Transverse colon (tissue), 4 donors: ENCODE data around the genes CAB39 and PSMD1.

- PRO-cap: no peak
- RAMPAGE, long total RNA, 4 experiments: no peak in any of the 4 experiments
These were observed 4.6 kb downstream of the SP140 start for GRCh38 chr2:230230032-230230666.

DNA sequence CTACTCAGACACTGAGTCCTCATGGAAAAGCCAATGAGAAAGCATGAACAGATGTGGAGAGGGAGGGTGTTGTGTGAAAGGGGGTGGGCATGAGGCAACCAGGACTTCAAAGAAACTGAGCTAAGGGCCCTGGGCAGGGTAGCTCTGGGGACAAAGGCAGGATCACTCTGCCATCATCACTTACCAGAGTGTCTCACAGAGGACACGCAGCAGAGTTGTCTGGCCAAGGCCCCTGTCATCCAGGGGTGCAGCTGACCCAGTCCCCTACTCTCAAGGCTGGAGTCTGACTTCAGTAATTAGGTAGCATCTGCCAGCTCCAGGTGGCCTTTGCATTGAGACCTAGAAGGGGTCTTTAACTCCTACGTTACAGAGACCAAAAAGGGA is 32.6 kb downstream of the SP100 start:
- PRO-cap: no peak
- RAMPAGE, long total RNA, 4 experiments: no peak in any of the 4 experiments

DNA sequence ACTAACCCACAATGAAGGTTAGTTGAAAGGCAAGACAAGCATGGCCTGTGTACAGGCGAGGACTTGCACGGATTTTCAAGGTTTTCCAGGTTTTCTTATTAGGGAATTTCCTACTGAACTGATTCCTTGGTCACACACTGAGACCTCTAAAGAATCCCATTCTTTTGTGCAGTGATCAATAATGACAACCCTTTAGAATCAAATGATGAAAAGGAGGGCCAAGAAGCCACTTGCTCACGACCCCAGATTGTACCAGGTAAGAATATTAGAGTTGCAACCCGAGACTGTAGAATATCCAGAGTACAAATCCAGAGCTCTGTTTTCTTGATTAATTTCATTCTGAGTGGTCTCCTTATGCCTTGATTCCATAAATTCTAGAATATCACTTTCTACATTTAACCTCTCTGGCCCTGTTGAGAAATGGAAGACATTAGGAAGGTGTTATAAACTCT is 47.9 kb downstream of the SP100 start:
- PRO-cap: no peak
- RAMPAGE, long total RNA, 4 experiments: no peak in any of the 4 experiments

DNA sequence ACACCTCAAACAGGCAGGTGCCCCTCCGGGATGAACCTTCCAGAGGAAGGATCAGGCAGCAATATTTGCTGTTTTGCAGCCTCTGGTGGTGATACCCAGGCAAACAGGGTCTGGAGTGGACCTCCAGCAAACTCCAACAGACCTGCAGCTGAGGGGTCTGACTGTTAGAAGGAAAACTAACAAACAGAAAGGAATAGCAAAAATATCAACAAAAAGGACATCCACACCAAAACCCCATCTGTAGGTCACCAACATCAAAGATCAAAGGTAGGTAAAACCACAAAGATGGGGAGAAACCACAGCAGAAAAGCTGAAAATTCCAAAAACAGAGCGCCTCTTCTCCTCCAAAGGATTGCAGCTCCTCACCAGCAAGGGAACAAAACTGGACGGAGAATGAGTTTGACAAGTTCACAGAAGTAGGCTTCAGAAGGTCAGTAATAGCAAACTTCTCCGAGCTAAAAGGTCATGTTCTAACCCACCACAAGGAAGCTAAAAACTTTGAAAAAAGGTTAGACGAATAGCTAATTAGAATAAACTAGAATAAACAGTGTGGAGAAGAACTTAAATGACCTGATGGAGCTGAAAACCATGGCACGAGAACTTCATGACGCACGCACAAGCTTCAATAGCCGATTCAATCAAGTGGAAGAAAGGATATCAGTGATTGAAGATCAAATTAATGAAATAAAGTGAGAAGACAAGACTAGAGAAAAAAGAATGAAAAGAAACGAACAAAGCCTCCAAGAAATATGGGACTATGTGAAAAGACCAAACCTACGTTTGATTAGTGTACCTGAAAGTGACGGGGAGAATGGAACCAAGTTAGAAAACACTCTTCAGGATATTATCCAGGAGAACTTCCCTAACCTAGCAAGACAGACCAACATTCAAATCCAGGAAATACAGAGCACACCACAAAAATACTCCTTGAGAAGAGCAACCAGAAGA is 110.4 kb downstream of the SP100 start:
- PRO-cap: no peak
- RAMPAGE, long total RNA, 4 experiments: start-site peak on the plus strand in 1 of 4 experiments, centred at position 518 of the sequence, 20 reads per replicate

GRCh38 chr2:230665207-230665638 is 47.4 kb upstream of the CAB39 start:
- PRO-cap: no peak
- RAMPAGE, long total RNA, 4 experiments: no peak in any of the 4 experiments

DNA sequence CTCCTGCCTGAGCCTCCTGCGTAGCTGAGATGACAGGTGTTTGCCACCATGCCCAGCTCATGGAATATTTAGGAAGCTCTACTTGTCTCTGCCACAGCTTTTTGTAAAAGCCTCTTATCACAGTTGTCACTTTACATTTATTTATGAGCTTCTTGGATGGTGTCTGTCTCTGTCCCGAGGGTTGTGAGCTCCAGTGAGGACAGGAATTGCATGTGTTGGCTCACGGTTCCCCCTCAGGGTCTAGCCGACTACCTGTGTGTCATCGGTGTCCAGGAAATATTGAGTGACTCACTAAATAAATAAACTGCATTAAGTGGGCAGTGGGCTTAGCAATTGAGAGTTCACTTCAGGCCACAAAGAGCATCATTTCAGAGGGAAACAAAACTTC is 27.9 kb upstream of the CAB39 start:
- PRO-cap: no peak
- RAMPAGE, long total RNA, 4 experiments: no peak in any of the 4 experiments

DNA sequence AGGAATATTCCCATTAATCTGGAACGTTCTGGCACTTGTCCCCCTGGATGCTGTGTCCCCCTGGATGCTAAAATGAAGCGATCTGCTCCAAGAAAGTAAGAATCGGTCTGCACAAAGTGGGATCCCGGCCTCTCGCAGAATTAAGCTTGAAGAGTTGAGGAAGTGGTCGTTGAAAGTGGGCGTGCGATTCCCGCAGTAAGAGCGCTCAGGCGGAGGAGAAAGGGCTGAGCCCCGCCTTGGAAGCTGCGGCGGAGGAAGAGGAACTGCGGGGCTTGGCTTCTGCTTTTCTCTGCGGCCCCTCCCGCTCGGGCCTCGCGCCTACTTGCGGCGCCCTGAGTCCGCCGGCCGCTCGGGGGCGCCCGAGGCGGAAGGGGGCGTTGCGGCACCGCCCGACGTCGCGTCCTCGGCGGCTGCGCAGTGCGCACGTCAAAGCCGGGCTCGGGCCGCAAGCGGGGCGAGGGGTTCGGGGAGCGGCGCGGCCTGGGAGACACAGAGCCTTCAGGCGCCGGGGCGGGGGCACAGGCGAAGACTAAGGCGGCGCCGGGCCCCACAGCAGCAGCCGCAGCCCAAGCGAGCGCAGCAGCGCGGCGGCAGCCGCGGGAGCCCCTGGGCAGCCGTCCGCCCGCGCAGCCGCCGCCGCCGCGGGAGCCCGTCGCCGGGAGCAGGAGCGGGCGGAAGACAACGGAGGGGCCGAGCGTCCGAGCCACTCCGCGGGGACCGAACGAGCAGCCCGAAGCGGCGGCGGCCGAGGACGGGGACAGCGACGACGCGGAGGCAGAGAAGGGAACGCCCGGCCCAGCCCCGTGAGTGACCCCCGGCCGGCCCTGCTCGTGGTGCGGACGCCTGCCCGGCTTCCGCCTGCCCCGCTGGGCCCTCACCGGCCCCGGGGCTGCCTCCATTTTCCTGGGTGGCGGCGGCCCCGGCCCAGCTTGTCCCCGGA is at the start of gene CAB39:
Gene CAB39 (plus strand): TSS at position 415 of the 940 bp plus-strand sequence.
- PRO-cap: bidirectional peak, plus-strand start at position 457 of the sequence, minus-strand start at position 291 of the sequence
- RAMPAGE, long total RNA, 4 experiments: start-site peak on the plus strand in 1 of 4 experiments, centred at position 425 of the sequence, 25 reads per replicate; start-site peak on the minus strand in 1 of 4 experiments, centred at position 294 of the sequence, 17 reads per replicate

DNA sequence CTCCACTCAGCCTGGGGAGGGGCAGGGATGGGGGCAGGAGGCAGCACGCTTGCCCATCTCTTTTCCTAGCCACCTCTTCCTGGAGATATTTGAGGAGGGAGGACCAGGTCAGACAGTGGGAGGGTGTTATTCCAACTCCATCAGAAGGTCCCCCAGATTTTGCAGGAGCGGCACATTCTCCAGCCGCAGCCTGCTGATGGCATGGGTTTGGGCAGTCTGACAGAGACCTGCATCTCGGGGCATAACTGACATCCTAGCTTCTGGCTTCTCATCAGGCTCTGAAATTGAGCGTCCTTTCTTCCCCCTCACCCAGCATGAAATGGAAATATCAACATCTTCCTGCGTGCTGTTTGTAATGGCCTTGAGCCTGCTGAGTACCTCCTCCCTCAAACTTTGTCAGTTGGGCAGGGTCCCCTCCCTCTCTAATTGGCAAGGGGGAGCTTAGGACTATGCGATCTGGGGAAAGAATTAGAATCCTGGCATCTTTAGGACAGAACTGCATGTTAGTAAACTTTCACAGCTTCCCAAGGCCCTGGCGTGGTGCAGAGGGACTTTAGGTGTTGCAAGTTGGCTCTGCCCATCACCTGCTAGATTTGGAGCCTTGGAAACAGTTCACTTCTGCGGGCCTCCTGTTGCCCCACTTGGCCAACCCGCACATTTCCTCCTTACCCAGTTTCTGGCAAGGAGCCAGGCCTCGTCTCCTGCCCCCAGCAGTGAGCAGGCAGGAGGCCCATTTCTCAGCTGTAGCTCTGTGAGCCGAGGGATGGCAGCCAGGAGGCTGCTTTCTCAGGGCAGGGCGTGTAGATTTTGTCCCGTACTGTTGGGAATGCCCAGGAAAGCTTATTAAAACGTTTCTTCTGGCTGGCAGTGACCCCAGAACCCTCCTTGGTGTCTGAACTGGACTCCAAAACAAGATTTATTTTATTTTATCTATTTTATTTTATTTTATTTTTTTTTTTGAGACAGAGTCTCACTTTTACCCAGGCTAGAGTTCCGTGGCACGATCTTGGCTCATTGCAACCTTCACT is 2.3 kb downstream of the ITM2C start:
- PRO-cap: unidirectional peak, minus-strand start at position 309 of the sequence; bidirectional peak, plus-strand start at position 763 of the sequence, minus-strand start at position 589 of the sequence
- RAMPAGE, long total RNA, 4 experiments: no peak in any of the 4 experiments

DNA sequence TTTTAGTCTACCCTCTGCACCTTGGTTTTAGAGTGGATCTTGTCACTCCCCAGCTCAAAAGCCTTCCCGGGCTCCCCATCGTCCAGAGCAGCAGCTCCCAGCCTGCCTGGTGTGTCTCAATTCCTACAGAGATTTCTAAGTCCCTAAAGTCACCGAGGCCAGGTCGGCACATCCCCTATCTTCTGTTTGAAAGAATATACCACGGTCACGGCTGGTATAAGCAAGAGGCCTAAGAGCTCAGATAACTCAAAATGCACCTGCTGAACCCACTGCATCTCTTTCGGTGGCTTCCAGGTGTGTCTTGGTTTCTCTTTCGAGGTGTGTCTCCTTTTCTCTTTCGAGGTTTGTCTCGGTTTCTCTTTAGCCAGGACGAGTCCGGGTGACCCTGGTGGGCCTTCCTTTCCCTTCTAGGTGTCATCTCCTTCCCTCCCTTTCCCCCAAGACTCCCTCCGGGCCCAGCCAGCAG is 8.2 kb downstream of the ITM2C start:
- PRO-cap: unidirectional peak, minus-strand start at position 188 of the sequence; unidirectional peak, minus-strand start at position 303 of the sequence
- RAMPAGE, long total RNA, 4 experiments: no peak in any of the 4 experiments

DNA sequence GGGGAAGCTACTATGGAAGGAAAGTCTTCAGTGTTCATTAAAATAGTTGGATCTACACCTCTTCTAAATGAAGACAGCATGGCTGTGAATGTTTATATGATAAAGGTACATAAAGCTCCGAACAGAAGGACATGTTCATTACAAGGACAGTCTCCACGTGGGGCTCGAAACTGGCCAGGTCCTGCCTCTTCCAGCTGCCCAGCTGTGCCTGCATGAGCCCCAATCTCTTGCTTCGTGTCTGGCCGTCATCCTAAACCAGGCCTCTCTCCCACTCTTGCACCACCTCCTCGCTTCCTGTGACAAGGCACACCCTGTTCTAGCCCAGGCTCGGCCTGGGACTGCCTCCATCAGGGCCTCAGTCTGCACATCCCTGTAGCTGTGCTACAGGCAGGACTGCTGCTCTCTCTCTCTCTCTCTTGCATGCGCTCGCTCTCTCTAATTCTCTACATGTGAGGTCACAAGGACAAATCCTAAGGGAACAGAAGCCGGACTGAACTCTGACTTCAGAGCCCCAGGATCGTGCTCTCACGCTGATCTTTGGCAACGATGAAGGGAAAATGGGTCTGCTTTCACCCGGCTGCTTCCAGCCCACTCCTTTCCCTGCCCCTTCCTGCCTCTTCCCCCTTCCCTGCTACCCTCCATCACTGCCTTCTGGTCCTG is 7.6 kb upstream of the GPR55 start:
- PRO-cap: unidirectional peak, plus-strand start at position 379 of the sequence
- RAMPAGE, long total RNA, 4 experiments: no peak in any of the 4 experiments

GRCh38 chr2:231056233-231057591 is at the start of gene PSMD1:
Gene PSMD1 (plus strand): TSS chr2:231056867.
- PRO-cap: unidirectional peak, plus-strand start at chr2:231056875
- RAMPAGE, long total RNA, 4 experiments: start-site peak on the plus strand in 4 of 4 experiments, at chr2:231056871-231056953 at its widest, 256 to 3,429 reads per replicate

DNA sequence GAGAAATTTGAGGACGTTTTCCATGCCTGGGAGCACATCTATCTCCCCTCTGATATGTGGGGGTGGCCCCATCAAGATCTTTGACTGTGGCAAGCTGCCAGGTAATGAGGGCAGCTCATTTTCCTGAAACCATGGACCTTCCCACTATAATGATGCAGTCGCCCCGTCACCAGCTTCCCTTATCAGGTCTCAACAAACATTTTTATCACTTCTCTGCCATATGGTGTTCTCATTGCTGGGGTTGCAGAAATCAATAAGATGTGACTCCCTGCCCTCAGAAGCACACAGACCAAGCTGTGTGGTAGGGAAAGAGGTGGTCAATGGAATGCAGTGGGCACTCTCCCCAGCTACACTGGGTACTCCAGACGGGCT is 48.4 kb upstream of the B3GNT7 start:
- PRO-cap: no peak
- RAMPAGE, long total RNA, 4 experiments: start-site peak on the plus strand in 1 of 4 experiments, centred at position 284 of the sequence, 11 reads per replicate

GRCh38 chr2:231369873-231370963 is 25.3 kb upstream of the B3GNT7 start:
- PRO-cap: no peak
- RAMPAGE, long total RNA, 4 experiments: no peak in any of the 4 experiments

DNA sequence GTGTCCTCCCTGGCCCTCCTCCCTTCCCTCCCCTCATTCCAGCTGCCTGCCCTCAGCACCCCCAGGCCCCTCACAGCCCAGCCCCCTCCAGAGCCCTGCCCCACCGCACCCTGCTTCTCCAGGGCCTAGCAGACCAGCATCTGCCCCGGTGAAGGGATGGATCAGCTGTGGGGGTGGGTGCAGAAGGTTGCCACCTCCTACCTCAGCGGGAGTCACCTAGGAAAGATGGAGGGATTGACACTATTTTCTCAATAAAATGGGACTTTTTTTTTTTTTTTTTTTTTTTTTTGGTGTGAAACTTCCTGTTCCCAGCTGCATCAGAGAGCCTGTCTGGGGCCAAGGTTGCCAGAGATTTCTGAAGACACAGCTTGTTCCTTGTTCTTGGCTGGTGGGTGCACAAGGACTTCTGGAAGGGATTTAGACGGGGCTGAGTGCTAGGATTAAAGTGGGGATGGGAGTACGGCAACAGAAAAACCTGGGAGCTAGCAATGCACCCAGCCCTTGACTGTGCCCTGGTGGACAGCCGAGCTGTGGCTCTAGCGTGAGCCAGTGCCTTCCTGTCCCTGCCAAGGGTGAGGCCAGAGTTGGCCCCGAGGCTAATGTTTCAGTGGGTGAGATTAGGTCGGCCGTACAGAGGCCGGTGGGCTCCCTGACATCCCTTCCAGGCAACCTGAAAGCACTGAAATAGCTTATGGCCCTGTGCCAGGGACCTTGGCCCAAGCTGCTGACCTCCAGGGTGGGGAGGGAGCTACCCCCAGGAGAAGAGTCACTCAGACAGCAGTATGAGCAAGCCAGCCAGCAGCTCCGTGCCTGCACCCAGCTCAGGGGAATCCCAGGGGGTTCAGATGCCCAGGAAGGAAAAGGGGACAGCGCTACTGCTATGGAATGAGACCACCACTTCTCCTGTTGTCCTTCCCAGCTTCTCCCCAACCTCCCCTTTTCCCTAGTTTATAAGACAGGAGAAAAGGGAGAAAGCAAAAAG is 4.6 kb downstream of the B3GNT7 start:
- PRO-cap: unidirectional peak, plus-strand start at position 378 of the sequence
- RAMPAGE, long total RNA, 4 experiments: no peak in any of the 4 experiments

DNA sequence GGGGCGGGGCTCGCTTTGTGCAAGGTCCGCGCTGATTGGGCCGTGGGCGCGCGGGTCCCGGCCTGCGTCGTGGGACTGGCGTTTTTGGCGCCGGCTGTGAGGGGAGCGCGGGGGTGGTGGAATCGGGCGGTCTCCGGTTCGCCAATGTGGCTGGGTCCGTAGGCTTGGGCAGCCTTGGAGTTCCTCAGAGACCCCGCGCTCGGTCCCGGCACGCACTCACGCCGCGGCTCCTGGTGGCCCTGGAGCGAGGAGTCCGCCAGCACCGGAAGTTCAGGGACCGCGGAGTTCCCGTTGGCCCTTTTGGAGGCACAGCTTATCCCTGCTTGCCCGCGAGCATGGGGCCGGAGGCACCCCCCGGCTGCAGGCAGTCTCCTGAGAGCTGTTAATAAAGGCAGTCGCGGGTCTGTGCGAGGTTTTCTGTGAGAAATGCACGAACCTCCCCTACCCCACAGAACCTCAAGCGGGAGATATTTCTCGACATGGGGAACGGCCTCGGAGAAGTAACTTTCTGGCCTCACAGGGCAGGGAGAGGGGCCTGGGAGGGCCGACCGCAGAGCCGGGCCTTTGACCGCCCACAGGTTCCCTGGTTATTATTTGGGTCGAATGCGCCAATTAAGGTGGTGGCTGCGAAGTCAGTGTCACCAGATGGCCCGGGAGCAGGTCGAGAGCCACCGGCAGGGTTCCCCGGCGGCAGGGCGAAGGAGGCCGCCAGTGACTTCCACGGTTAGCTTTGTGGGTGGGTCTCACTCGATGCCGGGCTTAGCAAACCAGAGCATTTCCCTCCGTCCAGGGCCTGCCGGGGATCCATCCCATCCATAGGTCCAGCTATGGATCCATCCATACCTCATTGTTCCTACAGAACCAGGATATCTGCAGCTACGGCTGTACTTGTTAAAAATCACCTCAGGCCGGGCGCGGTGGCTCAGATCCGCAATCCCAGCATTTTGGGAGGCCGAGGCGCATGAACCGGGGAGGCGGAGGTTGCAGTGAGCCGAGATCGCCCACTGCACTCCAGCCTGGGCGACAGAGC is 714 bp upstream of the NCL start:
- PRO-cap: bidirectional peak, plus-strand start at position 81 of the sequence, minus-strand start outside the sequence
- RAMPAGE, long total RNA, 4 experiments: no peak in any of the 4 experiments

DNA sequence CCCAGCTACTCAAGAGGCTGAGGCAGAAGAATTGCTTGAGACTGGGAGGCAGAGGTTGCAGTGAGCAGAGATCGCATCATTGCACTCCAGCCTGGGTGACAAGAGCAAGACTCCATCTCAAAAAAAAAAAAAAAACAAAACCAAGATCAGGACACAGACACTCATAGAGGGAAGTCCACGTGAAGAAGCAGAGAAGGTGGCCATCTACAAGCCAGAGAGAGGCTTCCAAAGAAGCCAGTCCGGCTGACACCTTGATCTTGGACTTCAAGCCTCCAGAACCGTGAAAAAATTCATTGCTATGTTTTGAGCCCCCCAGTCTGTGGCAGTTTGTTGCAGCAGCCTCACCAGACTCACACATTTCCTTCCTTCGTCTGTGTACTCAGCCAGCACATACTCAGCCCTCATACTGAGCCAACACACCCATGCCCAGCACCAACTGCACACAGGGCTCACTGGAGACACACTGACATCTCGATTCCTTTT is 23.9 kb upstream of the NMUR1 start:
- PRO-cap: no peak
- RAMPAGE, long total RNA, 4 experiments: no peak in any of the 4 experiments

- PRO-cap: no peak
- RAMPAGE, long total RNA, 4 experiments: no peak in any of the 4 experiments
These were observed 12.4 kb downstream of the TEX44 start for GRCh38 chr2:231605169-231605357.

DNA sequence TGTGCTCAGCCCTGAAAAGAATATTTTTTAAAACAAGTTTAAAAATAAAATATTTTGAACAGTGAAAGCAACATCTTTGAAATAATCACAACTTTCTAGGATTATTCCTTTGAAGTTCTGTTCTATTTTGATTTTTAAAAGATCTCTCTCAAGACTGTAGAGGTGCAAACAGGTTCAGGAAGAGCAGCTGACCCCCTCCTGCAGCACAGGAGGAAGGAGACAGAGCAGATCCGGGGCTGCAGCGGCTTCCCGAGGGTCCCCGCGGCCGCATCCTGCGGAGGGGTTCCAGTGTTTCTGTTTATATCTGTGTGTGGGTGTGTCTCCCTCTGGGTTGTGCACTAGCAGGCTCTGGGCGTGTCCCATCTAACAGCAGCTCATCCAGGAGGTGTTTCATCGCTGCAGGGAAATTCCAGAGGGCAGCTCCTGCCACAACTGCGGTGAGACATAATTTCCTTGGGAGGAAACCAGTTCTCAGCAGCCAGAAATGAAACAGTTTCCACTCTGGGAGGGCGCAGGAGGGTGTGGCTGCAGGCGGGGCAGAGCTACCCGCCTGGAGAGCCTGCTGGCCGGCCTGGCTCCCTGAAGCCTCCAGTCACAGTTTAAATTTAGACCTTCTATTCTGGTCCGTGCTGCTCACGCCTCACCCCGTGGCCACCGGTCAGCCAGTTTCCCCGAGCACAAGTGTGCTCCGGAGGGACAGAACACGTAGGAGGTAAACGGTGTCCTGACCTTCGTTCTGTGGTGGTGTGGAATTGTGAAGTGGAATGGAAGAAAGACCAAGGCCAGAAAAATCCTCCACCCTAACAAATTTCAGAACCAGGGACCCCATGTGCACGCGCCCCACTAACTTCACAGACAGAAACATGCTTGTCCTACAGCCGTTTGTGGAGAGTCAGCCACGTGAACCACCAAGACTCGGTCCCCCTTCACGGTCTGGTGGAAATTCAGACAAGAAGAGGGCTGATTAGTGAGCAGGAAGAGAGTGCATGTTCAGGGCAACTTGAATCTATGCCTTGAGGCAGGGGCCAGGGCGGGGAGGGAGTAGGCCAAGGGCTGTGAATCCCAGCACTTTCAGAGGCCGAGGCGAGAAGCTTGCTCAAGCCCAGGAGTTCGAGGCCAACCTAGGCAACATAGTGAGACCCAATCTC is 50.1 kb downstream of the TEX44 start:
- PRO-cap: bidirectional peak, plus-strand start at position 715 of the sequence, minus-strand start at position 274 of the sequence
- RAMPAGE, long total RNA, 4 experiments: no peak in any of the 4 experiments

GRCh38 chr2:231661890-231662645 is 46.3 kb upstream of the PTMA start:
- PRO-cap: bidirectional peak, plus-strand start at chr2:231662194, minus-strand start at chr2:231662231; bidirectional peak, plus-strand start at chr2:231662586, minus-strand start at chr2:231662335
- RAMPAGE, long total RNA, 4 experiments: no peak in any of the 4 experiments

- PRO-cap: no peak
- RAMPAGE, long total RNA, 4 experiments: no peak in any of the 4 experiments
These were observed 23.5 kb upstream of the PTMA start for GRCh38 chr2:231684805-231685165.